T-cell (primary cell): ENCODE data around the genes INPP4B and OTUD4.

GRCh38 chr4:140257214-140257566 lies 103.2 kb upstream of the MAML3 start:
- PRO-cap, 7 experiments, result no peak in any of the 7 experiments

DNA sequence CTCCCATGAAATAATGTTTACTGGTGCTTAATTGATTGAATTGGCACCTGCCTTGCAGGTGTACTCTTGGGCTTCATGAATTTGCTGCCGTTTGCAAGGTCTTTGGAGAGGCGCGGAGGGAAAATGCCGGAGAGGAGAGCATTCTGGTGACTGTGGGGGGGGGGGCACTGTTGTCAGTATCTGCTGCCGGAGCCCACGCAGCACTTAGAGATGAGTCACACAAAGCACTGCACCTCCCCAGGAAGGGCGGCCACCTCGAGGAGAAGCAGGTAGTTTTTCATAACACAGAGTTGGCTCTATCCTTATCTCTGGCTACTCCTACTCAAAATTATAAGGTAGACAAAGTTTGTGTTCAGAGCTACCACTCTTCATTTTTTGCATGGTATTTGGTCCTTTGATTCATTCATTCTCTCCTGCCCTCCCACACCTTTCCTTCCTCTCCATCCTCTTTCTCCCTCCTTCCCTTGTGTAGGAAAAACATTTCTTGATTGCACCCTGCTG lies 76.3 kb upstream of the SCOC start:
- PRO-cap, 7 experiments, result no peak in any of the 7 experiments

DNA sequence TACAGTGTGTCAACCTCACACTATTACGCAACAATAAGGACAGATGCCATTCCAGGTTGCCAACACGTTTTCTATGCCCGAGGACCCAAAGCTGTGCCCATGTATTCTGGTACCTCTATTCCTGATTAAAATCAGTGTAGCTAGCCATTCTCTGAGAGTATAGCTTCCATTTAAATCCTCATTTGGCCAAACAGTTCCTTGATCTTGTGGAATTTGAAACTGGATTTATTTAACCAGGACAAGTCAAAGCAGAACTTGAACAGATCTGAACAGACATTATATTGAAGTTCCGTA lies 833 bp downstream of the SCOC start:
- PRO-cap, 7 experiments, result no peak in any of the 7 experiments

DNA sequence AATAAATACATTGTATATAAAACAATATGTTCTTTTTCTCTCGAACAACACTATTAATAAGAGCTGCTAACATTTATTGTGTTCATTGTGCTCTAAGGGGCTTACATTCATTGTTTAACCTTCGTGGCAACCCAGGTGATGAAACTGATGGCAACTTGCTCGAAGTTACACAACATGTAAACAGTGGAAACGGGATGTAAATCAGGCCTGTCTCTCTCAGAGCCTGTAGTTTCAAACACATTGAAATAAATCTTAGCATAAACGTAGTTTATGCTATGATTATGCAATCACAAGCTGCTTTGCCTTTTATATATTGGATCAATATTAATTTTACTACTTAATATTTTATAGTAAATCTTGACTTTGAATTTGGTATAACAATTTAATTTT lies 631 bp upstream of the CLGN start:
- PRO-cap, 7 experiments, result no peak in any of the 7 experiments

DNA sequence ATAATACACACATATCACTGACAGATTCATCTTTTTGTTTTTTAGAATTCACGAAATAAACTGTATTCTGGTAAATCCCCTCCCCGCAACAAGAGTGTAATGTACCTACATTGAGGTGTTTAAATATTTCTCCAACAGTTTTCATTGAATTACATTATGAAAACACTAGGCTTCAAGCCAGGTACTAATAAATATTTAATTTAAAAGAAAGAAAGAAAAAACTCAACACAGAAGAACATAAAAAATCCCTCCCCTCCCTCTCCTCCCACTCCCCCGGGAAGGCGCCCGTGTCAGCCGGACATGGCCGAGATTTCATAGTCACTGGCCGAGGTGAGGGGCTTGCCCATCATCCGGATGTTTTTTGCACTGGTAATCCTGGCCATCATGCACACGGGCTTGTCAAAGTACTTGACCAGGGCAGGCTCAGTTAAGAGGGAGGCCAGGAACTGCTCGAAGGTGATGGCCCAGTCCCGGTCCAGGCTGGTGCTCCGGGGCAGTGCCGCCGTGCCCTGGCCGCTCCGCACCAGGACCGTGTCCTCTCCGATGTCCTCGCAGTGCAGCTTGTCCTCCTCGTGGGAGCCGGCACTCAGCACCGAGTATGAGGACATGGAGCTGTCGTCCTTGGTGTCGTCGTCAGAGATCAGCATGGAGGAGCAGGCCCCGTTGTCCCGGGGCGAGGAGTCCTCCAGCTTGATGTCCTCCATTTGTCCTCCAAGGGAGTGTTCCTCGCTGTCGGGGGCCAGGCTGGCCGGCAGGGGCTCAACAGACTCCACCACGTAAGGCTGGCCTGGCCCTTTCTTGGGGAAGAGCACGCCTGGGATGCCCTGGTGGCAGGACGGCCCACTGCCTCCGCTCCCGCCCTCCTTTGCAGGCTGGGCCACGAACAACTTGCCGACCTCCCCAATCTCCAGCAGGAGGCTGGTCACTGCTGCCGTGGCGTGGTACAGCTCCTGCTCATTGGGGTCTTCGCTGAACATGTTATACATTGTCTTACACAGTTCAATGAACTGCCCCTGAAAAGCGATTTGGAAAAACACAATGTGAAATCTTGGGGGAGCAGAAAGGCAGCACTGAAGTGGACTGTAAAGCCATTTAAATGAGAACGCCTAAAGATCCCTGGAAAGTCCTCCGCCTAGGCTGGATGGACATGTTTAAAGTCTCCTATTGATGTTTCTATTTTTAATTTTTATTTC lies 53.5 kb upstream of the UCP1 start:
- PRO-cap, 7 experiments, result no peak in any of the 7 experiments

- PRO-cap, 7 experiments, result no peak in any of the 7 experiments
Observed at GRCh38 chr4:140640876-140641599, 72.3 kb upstream of the UCP1 start.

- PRO-cap, 7 experiments, result no peak in any of the 7 experiments
Observed at GRCh38 chr4:140645450-140646499, 77.0 kb upstream of the UCP1 start.

- PRO-cap, 7 experiments, result no peak in any of the 7 experiments
Observed at GRCh38 chr4:140809632-140810227, 53.5 kb upstream of the TBC1D9 start.

DNA sequence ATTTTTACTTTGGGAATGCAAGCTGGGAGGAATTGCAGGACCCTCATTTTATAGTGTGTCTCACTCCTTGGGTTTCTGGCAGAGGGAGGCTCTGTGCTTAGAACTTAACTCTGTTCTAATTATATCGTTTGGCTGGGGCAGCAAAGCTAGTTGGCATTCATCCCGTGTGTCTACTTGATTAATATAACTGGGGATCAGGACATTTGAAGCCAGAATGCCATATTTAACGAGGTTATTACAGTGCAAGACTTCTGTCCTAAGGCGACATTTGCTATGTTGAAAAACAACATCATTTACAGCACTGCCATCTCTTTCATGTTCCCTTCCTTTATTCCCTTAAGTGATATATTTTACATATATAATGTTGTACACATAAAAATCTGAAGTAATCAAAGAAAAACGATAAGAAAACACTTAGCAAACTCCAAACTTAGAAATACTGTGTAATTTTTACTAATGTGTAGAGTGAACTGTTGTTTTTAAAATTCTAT lies 179.1 kb upstream of the TBC1D9 start:
- PRO-cap, 7 experiments, result no peak in any of the 7 experiments

- PRO-cap, 7 experiments, result no peak in any of the 7 experiments
Observed at GRCh38 chr4:140982455-140982874, 150.8 kb downstream of the RNF150 start.

GRCh38 chr4:141229343-141229945 lies 8.7 kb downstream of the ZNF330 start:
- PRO-cap, 7 experiments, result no peak in any of the 7 experiments

DNA sequence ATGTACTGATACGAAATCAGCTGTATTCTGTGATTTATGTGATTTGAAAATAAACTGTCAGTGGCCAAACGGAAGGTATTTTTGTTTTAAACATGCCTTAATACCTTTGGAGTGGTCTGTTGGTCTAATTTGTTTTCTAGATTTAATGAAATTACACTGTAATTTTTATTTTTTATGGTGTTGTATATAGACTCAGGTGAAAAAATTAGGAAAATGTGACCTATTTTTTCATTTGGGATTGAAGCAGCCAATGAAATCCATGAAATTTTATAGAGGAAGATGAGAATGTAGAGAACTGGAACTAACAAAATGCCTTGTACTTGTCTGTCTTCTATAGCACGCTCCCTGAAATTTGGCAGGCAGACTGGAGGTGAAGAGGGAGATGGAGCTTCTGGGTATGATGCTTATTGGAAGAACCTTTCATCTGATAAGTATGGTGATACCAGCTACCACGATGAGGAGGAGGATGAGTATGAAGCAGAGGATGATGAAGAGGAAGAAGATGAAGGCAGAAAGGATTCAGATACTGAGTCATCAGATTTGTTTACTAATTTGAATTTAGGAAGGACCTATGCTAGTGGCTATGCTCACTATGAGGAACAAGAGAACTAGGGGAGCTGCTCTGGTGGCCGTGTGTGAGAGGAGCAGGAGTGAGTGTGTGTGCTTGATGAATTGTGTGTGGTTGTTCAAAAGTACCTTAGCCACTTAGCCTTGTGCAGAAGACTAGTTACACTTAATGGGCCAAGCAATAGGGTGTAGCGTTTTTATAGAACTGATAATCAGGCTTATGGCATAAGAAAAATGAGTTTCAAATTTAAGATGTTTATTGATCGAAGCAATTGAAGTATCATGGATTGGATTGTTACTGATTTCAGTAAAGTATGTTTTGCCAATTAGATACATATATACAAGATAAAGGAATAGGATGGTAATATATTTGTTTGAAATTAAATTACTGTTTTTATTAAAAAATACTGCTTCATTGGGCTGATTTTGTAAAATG lies 13.0 kb downstream of the ZNF330 start:
- PRO-cap, 7 experiments, result no peak in any of the 7 experiments

- PRO-cap, 7 experiments, result no peak in any of the 7 experiments
Observed at GRCh38 chr4:142435646-142436615, 410.2 kb downstream of the INPP4B start.

- PRO-cap, 7 experiments, result no peak in any of the 7 experiments
Observed at GRCh38 chr4:142474194-142474824, 371.8 kb downstream of the INPP4B start.

- PRO-cap, 7 experiments, result peak in 1 of 7 experiments; most common plus-strand start chr4:142566954 (in 1); most common minus-strand start chr4:142566926 (in 1)
Observed at GRCh38 chr4:142566723-142567203, 279.3 kb downstream of the INPP4B start.

DNA sequence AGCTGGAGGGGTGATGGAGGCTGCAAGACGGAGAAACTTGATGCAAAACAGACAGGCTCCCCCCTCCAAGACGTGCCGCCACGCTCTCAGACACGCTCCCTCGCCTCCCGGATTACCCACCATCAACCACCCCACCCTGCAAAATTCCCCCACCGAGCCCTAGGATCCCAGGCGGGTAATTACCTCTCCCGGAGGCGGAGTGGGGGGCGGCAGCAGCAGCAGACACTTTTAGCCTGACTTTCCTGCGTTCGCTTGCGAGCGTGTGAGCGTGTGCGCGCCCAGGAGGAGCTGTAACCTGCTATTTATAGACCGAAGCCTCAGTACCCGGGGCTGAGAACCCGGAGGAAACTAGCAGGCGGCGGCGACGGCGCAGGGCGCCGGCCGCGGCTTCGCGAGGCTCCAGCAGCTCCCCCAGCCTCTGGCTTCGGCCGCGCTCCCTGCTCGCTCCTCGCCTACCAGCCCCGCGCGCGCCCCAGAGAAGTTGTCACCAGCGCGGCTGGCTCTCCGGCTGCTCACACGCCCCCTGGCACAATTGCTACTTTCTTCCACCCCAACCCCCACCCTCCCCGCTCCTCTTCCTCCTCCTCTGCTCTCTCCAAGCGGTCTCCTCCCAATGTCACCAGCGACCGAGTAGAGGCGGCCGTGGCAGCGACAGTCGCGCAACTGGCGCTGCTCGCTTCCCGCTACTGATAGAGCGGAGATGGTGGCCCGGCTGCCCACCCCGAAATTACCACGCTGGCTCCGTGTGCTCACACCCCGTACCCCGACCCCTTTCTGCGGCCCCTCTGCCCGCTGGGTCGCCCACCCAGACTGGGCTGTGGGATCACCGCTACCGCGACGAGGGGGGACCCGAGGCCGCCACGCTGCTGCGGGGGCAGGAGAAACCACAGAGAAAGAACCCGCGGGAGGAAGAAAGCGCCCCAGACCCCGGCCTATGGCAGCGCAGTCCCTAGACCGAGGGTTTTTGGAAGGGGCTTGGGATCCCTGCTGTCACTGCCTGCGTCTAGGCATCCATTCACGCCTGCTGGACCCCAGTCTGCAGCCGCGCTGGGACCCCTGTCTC lies at the start of gene INPP4B:
TSS of gene INPP4B (minus strand) at position 276 of the 1,063 bp plus-strand sequence.
- PRO-cap, 7 experiments, result peak in 7 of 7 experiments; most common plus-strand start position 333 of the sequence (in 6); most common minus-strand start position 264 of the sequence (in 4)

DNA sequence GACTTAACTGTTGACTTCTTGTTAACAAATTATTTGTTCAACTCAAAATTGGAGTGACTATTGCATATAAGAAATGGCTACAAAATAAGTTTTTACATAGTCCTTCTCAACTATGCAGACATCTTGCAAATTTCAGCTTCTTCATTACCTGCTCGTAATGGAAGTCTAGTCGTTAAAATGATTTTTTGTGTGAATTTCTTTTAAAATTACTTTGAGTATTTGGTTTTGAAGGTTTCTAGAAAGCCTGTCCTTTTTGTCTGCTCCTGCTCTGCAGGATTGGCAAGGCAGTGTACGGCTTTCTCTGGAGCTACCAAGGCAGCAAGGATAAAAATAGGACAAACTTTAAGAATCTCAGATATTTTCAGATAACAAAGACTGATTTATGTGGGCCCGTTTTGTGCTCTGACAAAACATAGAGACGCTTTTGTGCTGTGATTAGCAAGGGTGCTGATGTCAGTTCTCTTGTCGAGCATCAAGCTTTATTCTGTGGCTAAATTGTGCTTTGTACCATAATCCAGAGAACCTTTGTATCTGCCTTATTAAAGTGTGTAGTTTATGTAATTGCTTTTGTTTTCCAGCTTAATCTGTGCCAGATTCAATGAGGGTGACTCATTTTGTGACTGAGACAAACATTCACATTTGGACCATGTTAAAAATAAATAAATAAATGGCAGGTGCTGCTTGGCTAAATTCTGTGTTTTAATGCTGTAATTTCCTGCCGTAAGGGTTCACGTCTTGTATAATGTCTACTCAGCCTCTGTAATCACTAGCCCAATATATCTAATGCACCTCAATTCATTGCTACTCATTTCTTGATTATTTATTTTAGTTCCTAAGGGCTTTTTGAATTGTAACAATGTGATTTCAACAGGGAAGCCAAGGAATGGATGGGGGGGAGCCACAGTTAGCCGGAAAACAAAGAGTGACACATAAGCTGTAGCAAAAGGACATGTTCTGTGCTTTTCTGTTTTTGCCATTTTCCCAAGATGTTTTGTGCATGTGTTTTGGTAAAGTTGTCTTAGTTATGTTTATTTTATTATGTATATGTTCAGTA lies 74.9 kb downstream of the GAB1 start:
- PRO-cap, 7 experiments, result no peak in any of the 7 experiments

GRCh38 chr4:145150293-145151061 lies 29.9 kb downstream of the OTUD4 start:
- PRO-cap, 7 experiments, result no peak in any of the 7 experiments

GRCh38 chr4:145179089-145180094 lies 997 bp downstream of the OTUD4 start:
- PRO-cap, 7 experiments, result peak in 7 of 7 experiments; most common plus-strand start chr4:145179879 (in 4); most common minus-strand start chr4:145179535 (in 4)

- PRO-cap, 7 experiments, result peak in 7 of 7 experiments; most common plus-strand start chr4:145180743 (in 7); most common minus-strand start chr4:145180532 (in 5)
Observed at GRCh38 chr4:145180392-145181351, at the start of gene OTUD4. Gene OTUD4, minus strand, starts transcription at chr4:145180589.